Measurements from ENCODE around the gene MISP3.

GRCh38 chr19:13985089-13985776 lies 20.9 kb downstream of the RFX1 start:
- RRBS = 67% methylated on average over 1 of the region's 21 CpGs

DNA sequence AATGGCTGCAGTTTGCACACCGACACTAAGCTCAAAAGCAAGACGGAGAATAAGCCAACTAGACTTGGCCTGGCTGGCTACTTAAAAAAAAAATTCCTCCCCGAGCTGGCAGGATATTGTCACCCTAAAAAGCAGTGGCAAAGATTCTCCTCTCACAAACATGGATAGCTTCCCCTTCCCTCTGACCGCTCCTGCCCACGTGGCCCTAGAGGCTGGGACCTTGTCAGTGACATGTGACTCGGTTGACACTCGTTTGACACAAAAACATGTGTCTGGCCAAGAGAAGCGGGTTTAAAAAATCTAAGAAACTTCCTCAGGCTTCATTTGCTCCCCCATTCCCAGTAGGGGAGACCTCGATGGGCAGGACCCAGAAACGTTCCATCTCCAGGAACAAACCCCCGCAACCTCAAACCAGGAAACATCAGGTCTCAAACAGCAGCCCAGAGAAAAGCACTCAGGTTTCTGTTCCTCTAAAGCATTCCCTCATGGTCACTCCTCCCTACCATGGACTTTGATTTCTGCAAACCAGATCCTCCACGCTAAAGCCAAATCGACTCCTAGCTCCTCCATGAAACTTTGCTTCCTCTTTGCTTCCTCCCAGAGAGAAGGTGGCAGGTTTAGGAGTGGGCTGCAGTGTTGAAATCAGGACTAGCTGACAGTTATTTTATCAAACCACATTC lies 1.2 kb downstream of the RFX1 start:
- RRBS = no CpG with 5 or more reads among the region's 13 CpGs

DNA sequence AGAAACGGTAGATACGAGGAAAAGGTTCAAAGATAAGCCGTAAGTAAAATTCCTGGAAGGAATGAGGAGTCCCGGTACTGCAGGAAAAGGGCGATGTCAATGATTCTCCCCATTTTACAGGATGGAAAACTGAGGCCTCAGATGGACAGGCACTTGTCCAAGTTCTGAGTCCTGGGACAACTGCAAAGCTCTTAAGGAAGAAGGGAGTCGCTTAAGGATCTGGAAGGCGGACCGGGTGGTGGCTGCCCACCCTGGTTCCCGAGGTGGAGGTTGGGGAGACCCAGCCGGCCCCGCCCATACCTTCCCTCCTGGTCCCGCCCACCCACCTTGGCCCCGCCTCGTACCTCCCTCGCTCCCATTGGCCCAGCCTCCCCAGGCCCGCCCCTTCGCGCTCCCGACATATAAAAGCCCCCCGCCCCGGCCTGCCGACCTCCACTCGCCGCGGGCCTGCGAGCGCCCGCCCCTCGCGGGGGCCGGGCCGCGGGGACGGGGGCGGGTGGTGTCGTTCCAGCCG lies 627 bp downstream of the RFX1 start:
- RRBS = 2% methylated on average over 20 of the region's 37 CpGs

GRCh38 chr19:14071716-14072867 lies at the start of gene MISP3:
TSS of gene MISP3 (plus strand) at chr19:14072786.
- RRBS = 3% methylated on average over 38 of the region's 81 CpGs

DNA sequence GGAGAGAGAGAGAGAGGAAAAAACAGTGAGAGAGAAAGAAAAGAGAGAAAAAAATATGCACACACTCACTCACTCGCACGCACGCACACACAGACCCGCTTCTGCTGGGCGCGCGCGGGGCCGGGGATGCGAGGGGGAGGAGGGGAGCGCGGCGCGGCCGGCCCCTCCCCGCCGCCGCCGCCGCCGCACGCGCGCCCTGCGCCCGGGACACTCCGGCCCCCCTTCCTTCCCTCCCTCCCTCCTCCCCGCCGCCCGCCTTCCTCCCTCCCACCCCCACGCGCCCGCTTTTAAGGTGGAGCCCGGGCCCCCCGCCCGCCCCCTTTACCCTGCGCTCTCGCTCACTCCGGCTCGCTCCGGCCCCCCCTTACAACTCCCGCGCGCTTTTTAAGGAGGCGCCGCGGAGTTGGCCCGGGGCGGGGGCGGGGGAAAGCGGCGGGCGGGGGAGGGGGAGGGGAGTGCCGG lies 5.1 kb upstream of the C19orf67 start:
- RRBS = 3% methylated on average over 36 of the region's 54 CpGs

DNA sequence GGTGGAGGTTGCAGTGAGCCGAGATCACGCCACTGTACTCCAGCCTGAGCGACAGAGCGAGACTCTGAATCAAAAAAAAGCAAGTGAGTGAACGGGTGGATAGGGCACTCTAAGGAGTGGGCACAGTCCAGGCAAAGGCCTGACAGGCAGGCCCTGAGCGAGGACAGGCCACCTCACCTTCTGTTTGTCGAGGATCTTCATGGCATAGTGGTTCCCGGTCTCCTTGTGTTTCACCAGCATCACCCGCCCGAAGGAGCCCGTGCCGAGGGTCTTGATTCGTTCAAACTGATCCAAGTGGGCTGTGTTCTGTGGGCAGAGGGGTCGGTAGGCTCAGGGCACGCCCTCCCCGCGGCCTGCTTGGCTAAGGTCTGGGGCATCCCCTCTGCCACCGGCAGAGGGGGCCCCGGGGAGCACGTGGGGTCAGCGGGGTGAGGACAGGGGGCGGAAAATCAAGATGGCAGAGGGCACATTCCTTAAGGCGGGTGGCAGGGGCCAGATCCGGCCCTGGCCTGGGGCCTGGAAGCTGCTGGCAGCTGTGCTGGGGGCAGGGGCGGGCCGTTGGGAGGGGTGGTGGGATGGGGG lies 10.9 kb downstream of the PRKACA start:
- RRBS = 87% methylated on average over 5 of the region's 26 CpGs

GRCh38 chr19:14136291-14136516 lies 185 bp downstream of the ASF1B start:
- RRBS = 3% methylated on average over 5 of the region's 22 CpGs

GRCh38 chr19:14149148-14150208 lies 13.1 kb upstream of the ASF1B start:
- RRBS = 20% methylated on average over 11 of the region's 35 CpGs

GRCh38 chr19:14169852-14170454 lies 33.6 kb upstream of the ASF1B start:
- RRBS = no CpG with 5 or more reads among the region's 5 CpGs

DNA sequence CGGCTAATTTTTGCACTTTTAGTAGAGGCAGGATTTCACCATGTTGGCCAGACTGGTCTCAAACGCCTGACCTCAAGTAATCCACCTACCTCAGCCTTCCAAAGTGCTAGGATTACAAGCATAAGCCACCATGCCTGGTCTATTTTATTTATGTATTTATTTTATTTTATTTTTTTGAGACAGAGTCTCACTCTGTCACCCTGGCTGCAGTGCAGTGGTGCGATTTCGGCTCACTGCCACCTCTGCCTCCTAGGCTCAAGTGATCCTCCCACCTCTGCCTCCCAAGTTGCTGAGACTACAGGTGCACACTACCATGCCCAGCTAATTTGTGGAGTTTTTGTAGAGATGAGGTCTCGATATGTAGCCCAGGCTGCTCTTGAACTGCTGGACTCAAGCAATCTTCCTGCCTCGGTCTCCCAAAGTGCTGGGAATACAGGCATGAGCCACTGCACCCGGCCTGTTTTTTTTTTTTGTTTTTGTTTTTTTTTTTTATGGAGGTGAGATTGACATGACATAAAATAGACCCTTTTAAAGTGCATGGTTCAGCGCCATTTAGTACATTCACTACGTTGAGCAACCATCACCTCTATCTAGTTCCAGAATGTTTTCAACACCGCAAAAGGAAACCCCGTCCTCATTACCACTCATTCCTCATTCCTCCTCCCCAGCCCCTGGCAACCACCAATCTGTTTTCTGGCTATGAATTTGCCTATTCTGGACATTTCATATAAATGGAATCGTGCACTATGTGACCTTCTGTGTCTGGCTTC lies 10.2 kb upstream of the ADGRE5 start:
- RRBS = no CpG with 5 or more reads among the region's 12 CpGs

- RRBS = no CpG with 5 or more reads among the region's 13 CpGs
Observed at GRCh38 chr19:14404222-14404855, 14.8 kb downstream of the DDX39A start.

DNA sequence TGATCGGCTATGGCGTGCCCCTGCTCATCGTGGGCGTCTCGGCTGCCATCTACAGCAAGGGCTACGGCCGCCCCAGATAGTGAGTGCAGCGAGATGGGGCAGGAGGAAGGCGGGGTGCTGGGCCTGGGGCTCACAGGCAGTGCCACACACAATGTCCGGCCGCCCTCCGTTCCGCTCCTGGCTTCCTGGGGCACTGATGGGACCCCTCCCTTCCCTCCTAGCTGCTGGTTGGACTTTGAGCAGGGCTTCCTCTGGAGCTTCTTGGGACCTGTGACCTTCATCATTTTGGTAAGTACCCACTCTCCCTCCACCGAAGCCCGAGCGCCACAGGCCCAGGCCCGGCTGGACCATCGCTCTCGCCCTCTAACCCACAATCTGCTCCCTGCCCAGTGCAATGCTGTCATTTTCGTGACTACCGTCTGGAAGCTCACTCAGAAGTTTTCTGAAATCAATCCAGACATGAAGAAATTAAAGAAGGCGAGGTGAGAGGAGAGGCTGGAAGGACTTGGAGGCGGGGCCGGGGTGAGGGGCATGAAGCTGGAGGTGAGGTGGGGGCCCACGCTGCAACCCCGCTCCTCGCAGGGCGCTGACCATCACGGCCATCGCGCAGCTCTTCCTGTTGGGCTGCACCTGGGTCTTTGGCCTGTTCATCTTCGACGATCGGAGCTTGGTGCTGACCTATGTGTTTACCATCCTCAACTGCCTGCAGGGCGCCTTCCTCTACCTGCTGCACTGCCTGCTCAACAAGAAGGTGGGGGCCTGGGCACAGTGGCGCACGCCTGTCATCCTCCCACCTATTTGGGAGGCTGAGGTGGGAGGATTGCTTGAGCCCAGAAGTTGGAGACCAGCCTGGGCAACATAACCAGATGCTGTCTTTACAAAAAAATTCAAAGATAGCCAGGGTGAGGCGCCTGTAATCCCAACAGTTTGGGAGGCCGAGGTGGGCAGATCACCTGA lies 12.4 kb downstream of the DDX39A start:
- RRBS = no CpG with 5 or more reads among the region's 39 CpGs

DNA sequence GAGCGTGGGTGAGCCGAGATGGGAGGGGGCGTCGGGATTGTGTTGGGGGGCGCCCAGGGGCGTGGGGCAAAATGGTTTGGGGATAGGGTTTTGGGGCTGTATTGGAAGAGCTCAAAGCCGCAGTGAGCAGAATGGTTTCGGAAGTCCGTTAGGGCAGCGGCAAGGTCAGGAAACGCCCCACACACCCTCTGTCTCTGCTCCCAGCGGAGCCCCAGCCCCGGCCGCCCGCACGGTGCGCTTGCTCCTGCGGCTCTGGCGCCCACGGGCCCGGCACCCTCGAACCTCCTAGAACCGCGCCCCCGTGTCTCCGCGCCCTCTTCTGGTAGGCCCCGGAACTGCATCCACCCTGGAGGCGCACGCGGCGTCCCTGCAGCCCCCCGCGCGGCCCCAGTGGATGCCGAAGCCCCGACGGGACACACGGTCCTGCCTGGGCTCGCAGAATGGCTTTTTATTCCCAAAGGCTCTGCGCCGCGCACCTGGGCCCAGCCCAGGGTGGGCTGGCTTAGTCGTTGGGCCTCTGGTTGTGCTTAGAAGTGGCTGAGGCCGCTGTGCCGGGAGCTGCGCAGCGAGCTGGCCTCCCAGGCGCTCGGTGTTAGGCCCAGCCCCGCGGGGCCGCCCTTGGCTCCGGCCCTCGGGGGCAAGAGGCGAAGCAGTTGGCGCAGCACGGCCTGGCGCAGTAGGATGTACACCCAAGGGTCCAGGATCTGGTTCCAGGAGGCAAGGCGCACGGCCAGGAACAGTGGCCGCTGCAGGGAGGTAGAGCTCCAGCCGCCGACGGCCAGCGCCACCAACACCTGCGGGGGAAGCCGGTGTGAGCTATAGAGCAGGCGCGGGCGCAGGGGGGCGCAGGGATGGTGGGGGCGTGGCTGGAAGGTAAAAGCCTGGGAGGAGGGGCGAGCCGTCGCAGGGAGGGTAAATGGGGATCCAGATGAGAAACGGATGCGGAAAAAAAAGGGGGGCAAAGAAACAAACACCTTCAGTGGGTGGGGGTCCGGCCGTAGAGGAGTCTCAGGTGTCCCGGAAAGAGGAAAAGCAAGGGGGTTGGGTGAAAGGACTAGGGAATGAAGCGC lies 2.8 kb downstream of the PTGER1 start:
- RRBS = 2% methylated on average over 24 of the region's 82 CpGs

DNA sequence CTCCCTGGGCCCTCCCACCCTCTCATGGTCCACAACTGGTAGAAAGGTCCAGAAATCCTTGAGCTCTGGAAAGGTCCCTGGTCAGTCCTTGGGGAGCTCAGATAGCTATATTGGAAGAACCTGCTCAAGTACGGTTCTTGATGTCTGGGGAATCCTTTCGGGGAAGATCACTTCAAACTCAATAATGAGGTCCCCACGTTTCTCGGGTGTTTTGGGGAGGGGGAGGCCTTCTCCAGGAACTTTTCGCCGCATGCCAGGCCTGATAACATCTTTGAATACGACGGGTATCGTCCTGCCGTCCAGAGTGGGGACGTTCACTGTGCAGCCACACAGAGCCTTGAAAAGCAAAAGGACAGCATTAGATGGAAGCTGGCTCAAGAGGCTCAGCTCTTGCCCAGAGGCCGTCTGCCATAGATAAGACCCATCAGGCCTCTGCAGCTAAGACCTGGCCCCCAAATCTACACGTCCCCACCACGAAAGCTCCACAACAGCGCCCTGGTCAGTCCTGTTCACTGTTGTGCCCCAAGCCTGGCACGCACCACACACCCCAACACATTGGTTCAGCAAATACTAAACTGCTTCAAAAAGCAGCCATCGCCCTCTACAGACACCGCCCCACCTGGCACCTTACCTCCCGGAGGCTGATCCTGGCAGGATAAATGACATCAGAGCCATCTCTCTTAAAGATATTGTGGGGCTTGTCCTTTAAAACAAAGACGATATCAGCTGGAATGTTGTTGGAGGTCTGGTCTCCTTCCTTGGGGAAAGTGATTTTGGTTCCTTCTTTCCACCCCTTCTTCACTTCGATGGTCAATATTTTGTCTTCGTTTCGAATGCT lies 2.1 kb downstream of the DNAJB1 start:
- RRBS = no CpG with 5 or more reads among the region's 23 CpGs

- RRBS = 2% methylated on average over 10 of the region's 43 CpGs
Observed at GRCh38 chr19:14516673-14517760, 1.2 kb downstream of the DNAJB1 start.

DNA sequence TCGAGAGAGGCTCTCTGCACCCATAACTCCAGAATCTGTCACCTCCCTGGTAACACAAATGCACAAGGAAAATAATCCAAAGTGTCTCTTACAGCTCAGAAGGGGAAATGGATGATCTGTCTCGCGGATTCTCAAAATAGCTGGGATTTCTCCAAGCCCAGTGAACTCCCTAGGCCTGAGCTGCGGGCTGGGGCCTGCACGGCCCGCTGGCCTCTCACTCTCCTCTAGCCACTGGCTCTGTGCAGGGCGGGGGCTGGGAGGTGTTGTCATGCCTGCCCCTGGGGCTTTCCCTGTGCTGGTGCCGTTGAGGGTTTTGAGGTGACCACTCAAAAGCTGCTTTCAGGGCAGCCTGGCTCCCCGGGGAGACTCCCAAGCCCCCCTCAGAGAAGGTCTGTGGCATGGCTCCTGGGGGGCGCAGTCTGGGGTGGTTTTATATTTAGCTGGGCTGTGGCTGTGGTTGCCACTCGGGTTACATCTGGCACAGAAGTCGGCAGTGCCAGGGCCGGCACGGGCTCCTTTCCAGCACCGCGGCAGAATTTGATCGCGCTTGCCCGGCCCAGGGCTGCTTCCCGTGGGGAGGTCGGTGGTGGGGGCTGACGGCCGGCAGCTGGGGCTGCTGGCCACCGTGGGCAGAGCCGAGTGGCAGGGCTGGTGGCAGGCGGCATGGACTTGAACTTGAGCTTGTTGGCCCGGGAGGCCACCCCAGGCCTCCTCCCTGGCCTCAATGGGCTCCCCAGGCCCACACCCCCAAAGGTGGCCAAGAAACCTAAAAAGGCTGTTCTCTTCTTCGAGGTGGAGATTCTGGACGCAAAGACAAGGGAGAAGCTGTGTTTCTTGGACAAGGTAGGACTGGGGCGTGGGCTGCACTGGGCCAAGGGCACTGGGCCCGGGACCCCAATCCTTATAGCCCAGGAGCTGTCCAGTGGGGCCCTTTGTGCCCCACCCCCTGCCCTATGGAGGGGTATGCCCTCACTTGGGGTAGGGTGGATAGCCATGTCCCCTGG lies 9.8 kb downstream of the NDUFB7 start:
- RRBS = 15% methylated on average over 14 of the region's 31 CpGs

- RRBS = no CpG with 5 or more reads among the region's 26 CpGs
Observed at GRCh38 chr19:14564712-14565431, 7.0 kb downstream of the NDUFB7 start.

DNA sequence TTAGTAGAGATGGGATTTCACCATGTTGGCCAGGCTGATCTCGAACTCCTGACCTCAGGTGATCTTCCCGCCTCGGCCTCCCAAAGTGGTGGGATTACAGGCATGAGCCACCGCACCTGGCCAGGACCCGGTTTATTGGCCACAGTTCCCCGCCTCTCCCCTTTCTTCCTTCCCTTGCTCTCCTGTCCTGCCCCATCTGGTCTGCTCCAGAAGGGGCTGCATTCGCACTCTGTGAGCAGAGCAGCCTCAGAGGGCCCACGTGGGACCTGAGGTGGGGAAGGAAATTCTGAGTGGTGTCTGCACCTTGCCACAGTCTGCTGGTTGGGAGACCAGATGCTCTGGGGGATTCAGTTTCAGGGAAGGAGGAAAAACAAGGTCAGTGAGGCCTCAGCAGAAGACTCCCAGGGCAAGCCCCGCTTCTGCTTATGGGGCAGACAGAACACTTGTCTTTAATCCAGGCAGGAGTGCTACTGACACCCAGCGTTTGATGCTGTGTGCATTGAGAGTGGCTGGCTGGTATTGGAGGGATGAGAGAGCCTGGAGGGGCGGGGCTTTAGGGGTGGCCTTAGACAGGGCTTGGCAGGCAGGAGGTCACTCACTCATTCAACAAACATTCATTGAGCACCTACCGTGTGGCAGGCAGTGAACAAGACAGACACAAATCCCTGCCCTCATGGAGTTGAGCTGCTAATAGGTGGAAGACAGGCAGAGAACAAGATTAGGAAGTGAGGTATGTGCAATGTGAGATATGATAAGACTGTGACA lies 5.0 kb upstream of the CLEC17A start:
- RRBS = no CpG with 5 or more reads among the region's 12 CpGs

GRCh38 chr19:14766871-14767238 lies 11.5 kb downstream of the ADGRE2 start:
- RRBS = no CpG with 5 or more reads among the region's 14 CpGs

DNA sequence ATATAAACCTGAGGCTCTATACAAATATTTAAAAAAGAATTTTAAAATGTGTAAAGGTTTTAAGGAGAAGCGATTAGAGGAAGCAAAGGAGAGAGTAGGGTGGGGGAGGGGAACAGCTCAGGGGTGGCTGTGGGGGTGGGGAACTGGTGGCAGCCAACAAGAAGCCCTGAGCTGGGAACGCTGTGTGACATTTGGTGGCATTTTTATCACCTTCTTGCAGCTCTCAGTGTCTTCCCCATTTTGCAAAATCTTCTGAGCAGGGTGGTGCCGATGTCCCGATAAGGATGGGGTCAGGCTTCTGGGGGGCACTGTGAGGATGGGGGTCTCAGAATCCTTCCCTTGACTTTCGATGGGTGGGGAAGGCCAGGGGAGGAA lies 5.2 kb upstream of the ADGRE2 start:
- RRBS = no CpG with 5 or more reads among the region's 5 CpGs

Measured in epithelial cell of esophagus (primary cell).